ENCODE data around the genes OR6J1 and CDH24.

- RRBS, result no CpG with 5 or more reads among the region's 6 CpGs
Measured at GRCh38 chr14:21749243-21749945, 75.8 kb upstream of the OR4E1 start.

DNA sequence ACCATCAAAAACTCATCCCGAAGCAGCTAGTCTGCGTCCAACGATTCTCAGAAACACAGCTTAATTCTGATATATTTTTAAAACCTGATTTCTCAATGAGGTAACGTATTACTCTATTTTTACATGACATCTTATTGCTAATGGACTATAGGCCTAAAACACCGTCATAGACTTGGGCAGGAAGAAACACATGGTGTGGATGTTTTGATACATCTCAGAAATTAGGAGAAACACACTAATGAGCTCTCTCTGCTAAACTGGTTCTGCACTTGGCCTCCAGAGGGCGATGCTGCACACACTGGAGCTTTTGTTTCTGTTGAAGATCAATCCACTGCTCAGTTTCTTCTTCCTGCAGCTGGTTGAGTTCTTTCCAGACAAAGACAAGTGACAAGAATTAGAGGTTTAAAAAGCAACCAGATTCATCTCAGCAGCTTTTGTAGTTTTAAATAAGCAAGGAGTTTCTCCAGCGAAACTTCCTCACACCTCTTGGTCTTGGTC is 178.4 kb upstream of the OR4E1 start:
- RRBS, result no CpG with 5 or more reads among the region's 7 CpGs

- RRBS, result no CpG with 5 or more reads among the region's 5 CpGs
Measured at GRCh38 chr14:21924458-21924879, 250.9 kb upstream of the OR4E1 start.

DNA sequence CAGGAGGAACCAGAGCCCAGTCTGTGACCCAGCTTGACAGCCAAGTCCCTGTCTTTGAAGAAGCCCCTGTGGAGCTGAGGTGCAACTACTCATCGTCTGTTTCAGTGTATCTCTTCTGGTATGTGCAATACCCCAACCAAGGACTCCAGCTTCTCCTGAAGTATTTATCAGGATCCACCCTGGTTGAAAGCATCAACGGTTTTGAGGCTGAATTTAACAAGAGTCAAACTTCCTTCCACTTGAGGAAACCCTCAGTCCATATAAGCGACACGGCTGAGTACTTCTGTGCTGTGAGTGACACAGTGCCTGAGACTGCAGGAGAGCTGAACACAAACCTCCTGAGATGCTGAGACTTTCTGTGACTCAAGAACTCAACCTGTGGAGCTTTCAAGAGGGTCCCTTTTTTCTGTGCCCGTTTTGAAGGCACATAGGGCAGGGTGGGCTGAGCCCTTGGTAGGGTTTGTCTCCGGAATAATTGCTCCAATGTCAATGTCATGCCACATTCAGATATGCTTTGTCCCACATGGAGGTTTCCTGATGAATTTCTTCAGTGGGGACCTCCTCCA is 305.3 kb upstream of the OR4E1 start:
- RRBS, result no CpG with 5 or more reads among the region's 6 CpGs

DNA sequence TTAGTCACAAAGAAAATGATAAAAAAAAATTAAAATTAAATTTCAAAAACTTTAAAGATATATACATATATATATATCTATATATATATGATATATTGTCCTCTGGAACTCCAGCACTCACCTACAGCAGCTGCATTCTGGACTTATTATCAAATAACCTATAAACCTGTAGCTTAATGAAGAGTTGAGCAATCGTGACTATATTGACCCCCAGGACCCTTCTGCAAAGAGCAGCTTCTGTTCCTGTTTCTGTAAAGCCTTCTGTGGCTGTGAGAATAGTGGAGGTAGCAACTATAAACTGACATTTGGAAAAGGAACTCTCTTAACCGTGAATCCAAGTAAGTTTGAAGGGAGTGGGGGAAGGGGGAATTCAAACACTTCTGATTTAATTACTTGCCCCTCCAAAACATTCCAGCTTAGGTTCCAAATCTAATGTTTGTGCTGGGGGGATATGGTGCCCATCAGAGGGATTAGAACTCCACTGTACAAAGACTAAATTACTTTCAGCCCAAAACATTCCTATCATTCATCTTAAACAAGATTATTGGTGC is 106.2 kb downstream of the DAD1 start:
- RRBS, result no CpG with 5 or more reads among the region's 2 CpGs

GRCh38 chr14:22509649-22510389 is 79.2 kb downstream of the DAD1 start:
- RRBS, result no CpG with 5 or more reads among the region's 6 CpGs

- RRBS, result no CpG with 5 or more reads among the region's 3 CpGs
Measured at GRCh38 chr14:22511618-22512041, 77.4 kb downstream of the DAD1 start.

DNA sequence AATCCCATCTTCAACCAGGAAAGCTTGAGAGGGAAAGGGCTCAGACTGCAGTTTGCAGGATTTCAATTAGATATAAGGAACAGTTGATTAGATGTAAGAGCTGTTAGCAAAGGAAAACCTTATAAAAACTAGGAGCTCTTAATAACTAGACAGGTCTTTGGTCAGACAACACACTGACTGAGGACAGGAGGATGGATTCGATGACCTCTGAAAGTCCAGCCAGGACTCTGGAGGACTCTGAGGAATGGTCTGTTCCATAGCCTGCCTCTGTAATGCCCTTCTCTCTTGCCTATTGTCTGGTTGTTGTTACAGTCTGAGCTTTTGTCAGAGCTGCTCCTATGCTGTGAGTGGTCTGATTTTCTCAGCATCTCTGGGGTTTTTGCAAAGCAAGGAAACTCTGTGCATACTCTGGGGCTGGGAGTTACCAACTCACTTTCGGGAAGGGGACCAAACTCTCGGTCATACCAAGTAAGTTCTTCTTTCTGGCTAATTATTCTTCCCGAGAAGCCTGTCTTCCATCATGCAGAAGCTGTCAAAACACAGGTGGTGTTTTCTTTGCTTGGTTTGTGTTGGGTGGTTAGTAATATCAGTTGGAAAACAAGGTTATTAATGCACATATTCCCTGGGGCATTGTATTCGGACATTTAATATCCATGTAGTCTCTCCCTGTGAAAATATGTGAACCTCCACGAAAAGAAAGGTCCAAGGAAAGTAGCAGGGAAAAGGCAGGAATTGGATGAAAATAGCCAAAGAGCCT is 73.6 kb downstream of the DAD1 start:
- RRBS, result no CpG with 5 or more reads among the region's 6 CpGs

GRCh38 chr14:22529308-22529837 is 59.7 kb downstream of the DAD1 start:
- RRBS, result no CpG with 5 or more reads among the region's 6 CpGs

- RRBS, result no CpG with 5 or more reads among the region's 6 CpGs
Measured at GRCh38 chr14:22536697-22537331, 52.2 kb downstream of the DAD1 start.

- RRBS, result no CpG with 5 or more reads among the region's 4 CpGs
Measured at GRCh38 chr14:22547937-22548384, 41.1 kb downstream of the DAD1 start.

GRCh38 chr14:22644144-22644550 is at the start of gene OR6J1:
Gene OR6J1 (minus strand): TSS chr14:22644352.
- RRBS, result no CpG with 5 or more reads among the region's 4 CpGs

GRCh38 chr14:22808609-22808992 is 6.6 kb downstream of the SLC7A7 start:
- RRBS, result no CpG with 5 or more reads among the region's 1 CpG

GRCh38 chr14:22821047-22821672 is 5.9 kb upstream of the SLC7A7 start:
- RRBS, result no CpG with 5 or more reads among the region's 12 CpGs

- RRBS, result no CpG with 5 or more reads among the region's 2 CpGs
Measured at GRCh38 chr14:22840995-22841360, 4.6 kb downstream of the MMP14 start.

DNA sequence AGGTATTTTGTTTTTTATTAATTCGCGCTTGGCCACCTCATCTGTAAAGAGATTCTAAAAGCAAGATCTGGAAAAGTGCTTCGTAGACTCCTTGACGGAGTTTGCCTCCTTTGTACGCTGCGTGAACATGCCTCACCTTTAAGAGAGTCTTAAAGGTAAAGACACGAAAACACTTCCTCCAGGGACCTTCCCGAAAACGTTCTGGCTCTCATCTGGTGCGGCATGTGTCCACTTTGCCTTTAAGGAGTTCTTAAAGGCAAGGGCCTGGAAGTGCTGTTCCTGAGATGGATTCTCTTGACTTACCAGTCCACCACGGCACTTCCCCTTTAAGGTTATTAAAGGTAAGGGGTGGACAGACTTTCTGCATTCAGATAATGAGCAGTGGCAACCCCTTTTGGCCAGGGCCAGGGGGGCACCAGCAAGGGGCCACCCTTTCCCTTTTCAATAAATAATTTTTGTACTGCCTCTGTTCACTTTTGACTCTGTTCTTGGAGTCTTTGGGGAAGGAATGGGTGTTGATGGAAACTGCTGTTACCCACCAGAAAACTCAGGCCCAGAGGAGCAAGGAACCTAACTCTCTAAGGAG is 4.3 kb downstream of the REM2 start:
- RRBS, result no CpG with 5 or more reads among the region's 11 CpGs

GRCh38 chr14:23057371-23058418 is at the start of gene CDH24:
Gene CDH24 (minus strand): TSS chr14:23057520.
- RRBS, result 1% methylated on average over 49 of the region's 107 CpGs

DNA sequence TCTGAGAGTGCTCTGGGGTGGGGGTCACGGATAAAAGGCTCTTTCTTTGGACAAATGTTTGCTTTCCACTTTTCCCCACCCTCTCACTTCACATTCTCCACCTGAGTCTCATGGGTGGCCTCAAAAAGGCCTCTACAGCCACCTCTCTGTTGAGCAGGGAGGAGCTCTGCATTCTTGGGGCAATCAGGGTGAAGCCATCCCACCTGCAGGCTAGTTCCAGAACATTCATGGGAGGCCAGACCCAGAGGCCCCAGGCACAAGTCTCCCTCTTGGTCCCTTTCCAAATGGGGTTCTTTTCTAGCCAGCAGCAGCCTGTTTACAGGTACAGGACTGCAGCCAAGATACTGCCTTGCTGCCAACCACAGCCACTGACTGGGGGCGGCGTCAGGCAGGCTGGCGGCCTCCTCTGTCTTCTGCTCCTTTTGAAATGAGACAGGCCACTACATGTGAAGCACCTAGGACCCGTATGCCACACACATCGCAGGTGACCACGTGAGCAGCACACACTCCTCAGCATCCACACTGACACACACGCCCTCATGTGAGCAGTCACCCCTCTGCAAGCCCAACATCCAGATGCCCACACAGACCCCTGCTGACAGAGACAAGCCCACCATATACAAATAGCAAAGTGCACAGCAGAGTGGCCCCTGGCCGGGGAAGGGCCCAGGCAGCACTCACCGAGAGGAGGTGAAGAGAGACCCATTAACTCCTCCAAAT is 18.3 kb upstream of the CEBPE start:
- RRBS, result no CpG with 5 or more reads among the region's 10 CpGs